ENCODE results near the genes ZNF217, CYP24A1 and MC3R.

DNA sequence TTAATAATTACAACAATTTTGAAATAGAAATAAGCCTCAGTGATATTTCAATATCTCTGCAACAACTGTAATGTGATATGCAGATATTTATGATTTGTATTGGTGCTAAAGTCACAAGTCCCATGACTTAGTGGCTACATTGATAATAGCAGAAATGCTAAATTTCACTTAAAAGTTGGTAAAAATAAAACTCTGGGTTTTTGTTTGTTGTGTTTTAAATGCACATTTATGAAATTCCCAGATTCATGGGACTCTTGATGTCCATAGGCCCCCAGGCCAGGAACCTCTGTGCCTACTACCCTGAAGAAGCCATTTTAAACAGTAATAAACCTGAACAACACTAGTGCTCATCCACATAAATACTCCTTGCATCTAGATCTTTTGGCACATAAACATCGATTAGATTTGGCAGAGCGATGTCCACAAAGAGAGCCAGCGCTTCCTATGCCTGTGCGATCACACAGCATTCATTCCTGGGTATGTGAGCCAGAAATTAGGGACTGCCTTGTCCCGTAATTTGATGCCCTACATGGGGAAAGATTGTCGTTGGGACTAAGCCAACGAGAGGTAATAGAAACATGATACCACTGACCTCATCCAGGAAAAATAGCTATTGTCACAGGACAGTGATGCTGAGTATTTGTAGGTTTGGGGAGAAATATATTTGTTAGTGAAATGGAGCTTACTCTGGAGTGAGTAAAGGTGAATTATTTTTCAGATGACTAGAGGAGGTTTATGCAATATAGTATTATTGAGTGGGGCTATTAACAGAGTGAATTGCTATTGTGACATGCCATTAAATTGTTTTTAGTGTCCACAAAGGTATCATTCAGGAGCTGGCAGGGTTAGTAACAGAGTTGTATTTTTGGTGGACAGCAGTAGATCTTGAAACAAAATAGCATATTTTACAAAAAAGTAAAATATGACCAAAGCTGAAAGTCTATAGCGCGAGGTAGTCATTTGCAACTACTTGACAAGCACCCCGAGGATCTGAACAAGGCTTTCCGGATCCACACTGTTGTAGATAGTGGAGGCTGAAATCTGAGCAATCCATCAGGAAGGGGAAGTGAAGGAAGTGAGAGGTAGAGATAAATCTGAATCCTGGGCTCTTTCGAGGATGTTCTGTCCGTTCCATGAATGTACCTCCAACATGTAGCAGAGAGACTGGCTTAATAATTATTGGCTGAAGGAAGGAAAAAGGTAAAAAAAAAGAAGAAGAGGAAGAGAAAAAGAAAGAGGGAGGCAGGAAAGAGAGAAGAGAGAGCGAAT is 154.1 kb downstream of the TSHZ2 start:
- PRO-cap: no peak
- RAMPAGE, long total RNA, 3 experiments: no peak in any of the 3 experiments

DNA sequence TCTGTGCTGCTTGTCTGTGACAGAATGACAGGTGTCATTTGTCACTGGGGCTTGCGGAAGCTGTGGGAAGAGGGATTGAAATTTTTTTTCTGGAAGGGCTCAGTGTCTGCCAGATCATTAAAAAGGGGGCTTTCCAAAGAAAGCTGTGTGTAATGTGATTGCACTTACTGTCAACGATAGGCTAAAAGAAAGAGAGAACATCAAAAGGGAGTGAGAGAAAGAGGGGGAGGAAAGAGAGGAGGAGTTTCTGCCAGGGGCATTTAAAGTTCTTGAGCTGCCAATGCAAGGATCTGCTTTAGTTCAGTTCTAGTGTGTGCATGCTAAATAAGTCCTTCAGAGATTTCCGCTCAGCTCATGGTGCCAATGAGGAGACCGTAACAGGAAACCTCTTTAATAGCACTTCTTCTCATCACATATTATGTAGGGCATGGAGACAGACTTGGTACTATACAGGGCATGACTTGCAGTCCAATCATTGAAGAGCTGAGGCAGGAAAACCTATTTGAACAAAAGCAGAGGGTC is 177.1 kb downstream of the TSHZ2 start:
- PRO-cap: no peak
- RAMPAGE, long total RNA, 3 experiments: no peak in any of the 3 experiments

- PRO-cap: bidirectional peak, plus-strand start at chr20:53162595, minus-strand start at chr20:53162443
- RAMPAGE, long total RNA, 3 experiments: no peak in any of the 3 experiments
These were observed 190.1 kb downstream of the TSHZ2 start for GRCh38 chr20:53162112-53162863.

DNA sequence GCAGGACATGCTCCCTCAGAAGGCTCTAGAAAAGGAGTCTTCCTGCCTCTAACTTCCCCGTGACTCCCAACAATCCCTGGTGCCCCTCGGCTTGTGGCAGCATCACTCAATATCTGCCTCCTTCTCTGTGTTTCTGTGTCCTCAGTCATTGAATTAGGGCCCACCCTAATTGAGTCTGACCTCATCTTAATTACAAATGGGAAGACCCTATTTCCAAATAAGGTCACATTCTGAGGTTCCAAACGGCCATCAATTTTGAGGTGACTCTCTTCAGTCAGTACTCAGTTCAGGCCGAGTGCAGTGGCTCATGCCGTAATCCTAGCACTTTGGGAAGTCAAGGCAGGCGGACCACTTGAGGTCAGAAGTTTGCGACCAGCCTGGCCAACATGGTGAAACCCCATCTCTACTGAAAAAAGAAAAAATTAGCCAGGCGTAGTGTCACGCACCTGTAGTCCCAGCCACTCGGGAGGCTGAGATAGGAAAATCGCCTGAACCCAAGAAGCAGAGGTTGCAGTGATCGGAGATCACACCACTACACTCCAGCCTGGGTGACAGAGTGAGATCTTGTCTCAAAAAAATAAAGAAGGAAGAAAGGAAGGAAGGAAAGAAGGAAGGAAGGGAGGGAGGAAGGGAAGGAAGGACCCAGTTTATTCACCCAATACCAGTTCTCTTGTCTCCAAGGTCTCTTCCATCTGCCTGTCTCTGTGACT is 221.6 kb downstream of the ZNF217 start:
- PRO-cap: no peak
- RAMPAGE, long total RNA, 3 experiments: no peak in any of the 3 experiments

DNA sequence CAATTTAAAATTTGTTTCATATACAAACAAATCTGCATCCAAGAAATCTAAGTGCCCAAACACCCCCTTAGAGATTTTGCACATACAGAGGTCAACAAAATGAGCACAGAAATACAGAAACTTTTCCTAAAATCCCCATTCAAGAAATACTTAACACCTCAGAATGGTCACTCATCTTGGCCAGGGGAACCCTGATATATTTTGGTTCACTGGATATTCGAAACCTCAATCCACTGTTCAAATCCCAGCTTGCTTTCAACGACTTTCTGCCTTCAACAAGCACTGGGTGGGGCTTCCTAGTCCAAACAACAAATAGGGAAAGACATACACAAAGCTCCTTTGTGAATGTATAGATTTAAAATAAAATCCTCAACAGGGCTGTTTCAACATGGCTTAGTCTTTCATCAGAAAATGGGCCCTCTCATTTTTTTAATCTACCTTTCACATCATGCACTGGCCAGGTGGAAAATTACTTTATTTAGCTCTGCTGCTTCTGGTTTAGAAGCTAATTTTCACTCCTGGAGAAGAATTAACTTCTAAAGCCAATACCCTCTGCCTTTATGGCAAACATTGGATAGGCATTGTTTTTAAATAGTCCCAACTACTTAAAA is 9.9 kb downstream of the ZNF217 start:
- PRO-cap: no peak
- RAMPAGE, long total RNA, 3 experiments: no peak in any of the 3 experiments

DNA sequence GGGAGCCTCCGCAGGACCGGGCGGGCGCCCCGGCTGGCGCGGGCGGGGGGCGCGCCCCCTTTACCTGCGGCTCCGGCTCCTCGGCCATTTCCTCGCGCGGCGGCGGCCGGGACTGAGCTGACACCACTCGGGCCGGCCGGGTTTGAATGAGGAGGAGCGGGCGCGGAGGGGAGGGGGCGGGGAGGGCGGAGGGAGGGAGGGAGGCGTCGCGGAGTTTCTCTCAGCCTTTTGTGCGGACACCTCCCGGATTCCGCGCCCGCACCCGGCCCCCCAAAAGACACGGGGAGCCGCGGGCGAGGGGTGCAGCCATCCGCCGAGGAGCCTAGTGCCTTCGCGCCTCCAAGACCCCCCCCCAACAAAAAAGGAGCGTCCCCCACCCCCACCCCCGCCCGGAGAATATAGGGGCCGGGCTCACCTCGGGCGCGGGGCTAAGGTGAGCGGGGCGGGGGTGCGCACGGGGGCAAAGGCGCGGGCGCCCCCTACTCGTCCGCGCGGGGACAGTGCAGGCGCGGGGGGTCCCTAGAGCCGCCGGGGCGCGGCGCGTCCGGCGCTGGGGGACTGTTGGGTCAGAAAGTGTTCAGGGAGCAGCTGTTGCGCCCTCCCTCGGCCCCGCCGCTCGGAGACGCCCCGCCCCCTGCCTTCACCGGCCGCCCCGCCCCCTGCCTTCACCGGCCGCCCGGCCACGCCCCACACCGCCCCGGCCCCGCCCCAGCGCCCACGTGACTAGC is at the start of gene ZNF217:
Gene ZNF217, minus strand, starts transcription at position 148 of the 728 bp plus-strand sequence.
- PRO-cap: bidirectional peak, plus-strand start at position 280 of the sequence, minus-strand start at position 144 of the sequence; bidirectional peak, plus-strand start outside the sequence, minus-strand start at position 618 of the sequence
- RAMPAGE, long total RNA, 3 experiments: no peak in any of the 3 experiments

DNA sequence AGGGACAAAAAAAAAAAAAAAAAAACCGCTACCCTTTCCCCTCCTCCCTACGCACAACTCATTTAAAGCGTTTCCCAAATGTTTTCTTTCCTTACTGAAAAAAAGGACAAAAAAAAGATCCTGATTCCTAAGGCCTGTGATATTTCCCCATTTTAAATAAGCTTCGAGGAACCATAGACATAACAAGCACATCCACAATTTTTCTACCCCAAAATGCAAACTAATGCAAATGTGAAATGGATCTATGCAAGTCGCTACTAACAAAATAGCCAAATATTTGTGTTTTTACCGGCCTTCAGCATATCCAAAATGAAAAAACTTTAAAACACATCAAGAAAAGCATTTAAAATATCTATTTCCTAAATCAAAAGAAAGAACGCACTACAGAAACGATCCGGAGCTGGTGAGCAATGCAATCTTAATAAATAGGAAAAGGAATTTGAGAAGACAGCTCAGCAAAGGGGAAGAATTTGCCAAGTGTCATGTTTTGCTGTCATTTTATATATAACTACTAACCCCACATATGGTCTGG is 1.5 kb upstream of the ZNF217 start:
- PRO-cap: no peak
- RAMPAGE, long total RNA, 3 experiments: no peak in any of the 3 experiments

- PRO-cap: no peak
- RAMPAGE, long total RNA, 3 experiments: no peak in any of the 3 experiments
These were observed 15.0 kb upstream of the ZNF217 start for GRCh38 chr20:53608236-53609396.

DNA sequence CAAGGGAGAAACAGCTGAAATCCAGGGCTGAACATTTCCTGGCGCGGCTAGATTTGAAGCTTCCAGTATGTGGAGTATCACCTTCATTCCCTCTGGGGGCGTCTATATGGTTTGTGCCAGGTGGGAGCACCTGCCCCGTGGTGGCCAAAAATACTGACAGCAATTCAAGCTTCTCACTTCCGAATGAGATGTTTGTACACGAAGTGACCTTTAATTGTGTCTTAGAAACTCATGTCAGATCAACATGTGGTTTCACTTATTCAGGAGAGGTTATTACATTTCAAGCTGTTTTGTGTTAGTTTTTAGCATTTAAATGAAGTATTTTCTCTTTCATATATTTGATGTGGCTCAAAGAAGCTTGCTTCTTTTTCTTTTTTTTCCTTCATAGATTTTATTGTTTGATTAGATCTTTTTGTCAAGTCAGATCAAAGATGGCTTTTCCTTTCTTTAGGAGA is 67.4 kb upstream of the ZNF217 start:
- PRO-cap: no peak
- RAMPAGE, long total RNA, 3 experiments: no peak in any of the 3 experiments

DNA sequence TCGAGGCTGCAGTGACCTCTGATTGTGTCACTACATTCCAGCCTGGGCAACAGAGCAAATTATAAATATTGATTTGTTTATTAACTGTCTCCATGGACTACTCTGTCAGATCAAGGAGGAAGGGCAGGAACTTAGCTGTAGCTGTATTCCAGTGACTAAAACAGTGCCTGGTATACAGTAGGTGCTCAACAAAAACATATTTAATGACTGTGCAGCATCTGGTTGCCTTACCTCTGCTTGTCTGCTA is 117.7 kb upstream of the ZNF217 start:
- PRO-cap: no peak
- RAMPAGE, long total RNA, 3 experiments: no peak in any of the 3 experiments

DNA sequence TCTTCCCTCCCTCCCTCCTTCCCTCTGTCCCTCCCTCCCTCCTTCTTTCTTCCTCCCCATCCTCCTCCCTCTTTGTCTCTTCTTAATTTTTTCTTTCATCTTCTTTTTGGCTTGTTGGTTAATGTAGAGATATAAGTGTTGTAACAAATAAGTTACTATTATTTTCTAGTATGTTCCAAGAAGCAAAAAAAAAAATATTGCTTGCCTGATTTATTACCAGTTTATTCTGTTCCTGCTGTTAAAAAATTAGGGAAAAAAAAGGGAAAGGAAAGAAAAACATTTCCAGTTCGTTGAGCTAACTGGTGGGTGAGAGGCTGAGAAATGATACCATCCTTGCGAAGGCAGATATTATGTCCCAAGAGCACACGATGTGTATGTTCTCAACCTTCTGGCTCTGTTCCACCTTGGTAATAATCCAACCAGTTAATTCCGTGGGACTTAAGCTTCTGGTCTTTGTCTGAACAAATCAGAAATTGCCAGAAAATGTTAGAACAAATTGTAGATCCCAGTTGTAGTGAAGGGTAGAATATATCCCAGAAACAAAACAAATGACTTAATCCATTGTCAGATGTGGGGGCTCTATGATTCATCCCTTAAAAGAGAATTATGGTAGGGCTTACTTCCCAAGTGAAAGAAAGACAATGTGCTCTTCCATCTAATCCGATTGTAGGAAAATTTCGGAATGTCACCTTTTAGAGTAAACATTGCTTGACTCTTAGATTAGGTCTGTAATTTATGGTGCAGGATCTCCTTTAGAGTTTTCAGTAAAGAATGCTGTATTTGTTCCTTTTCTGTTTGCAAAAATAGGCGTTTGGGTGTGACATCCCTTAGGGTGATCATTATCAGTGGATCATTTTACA is 234.3 kb upstream of the ZNF217 start:
- PRO-cap: bidirectional peak, plus-strand start at position 556 of the sequence, minus-strand start at position 326 of the sequence
- RAMPAGE, long total RNA, 3 experiments: no peak in any of the 3 experiments

GRCh38 chr20:53900220-53901028 is 170.0 kb downstream of the BCAS1 start:
- PRO-cap: no peak
- RAMPAGE, long total RNA, 3 experiments: no peak in any of the 3 experiments

DNA sequence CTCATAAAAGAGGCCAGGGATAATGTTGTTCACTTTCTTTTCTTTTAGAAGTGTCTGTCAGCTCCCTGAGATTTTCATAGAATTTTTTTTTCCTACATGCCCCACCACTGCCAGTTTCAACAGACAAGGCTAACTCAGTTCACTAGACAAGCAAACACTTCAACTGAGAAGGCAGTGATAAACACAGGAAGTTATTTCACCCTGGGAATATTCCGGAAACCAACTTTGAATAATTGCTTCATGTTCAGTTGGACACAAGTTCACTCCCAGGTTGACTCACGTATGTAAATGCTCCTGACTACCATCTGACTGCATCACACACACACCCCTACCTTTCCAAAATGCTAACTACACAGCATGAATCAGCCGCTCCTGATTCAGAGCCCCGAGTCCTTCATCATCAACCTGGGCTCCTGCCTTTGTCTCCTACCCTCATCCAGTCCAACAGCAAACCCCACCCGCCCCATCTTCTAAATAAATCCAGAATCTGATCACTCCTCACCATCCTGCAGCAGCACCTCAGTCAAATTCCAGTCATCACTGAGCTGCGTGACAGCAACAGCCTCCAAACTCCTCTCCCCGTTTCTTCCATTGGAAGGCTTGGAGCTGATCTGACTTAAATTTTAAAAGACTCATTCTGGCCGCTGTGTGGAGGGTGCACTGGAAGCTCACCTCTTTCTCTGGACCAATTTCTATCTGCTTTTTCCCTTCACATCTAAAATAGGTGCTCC is 143.7 kb downstream of the BCAS1 start:
- PRO-cap: no peak
- RAMPAGE, long total RNA, 3 experiments: no peak in any of the 3 experiments

DNA sequence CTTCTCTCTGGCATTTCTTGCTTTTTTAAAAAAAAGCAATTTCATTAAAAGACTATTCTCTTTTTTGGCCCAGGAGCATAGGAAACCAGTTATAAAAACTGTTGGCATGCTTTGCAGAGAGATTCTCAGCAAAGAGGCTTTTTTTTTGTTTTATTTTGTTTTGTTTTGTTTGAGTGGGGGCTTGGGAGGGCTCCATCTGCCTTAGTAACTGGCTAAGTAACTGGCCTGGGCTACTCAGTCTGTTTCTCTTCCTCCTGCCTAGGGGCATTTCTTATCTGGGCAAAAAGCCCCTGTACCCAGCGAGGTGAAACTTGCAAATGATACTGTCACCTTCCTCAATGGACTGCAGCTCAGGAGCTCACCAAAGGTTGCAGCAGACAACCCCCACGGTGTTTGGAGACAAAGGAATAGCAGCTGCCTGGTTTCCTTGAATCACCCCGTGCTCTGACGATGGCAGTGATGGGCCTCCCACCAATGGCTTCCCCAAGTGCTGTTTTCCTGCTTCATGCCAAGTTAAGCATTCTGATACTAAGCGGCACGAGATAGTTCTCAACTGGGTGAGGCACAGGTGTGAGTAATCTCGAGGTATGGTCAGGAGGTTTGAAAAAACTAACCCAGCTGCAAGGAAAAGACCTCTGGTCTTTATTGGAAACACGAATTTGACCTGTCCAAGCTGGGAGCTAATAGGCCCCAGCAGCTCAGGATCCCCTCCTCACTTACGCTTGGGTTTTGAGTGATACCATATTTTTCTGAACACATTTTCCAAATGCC is 128.3 kb downstream of the BCAS1 start:
- PRO-cap: no peak
- RAMPAGE, long total RNA, 3 experiments: no peak in any of the 3 experiments

DNA sequence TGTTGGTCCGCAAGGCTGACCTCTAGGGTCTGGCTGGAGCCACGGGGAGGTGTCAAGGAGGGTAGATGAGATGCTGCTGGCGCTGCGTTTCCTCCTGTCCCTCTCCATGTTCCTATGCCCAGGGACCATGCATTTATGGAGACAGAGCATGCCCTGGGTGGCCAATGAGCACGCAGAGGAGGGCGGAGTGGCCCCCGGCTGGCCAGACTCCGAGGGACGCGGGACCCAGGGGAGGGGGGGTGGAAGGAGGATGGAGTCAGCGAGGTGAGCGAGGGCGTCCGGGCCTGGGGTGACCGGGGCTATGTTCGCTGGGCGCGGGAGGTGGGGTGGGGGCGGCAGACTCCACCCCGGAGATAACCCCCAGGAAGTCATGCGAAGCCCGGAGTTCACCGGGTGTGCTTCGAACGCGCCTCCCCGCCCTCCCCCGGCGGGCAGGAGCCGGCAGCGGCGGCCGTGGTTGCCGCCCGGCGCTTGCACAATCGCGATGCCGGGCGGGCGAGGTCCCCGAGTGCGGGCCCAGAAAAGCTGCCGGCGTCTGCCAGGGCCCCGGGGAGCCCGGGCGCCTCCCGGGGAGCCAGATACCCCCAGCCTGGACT is at the start of gene CYP24A1:
Gene CYP24A1, minus strand, starts transcription at position 108 of the 596 bp plus-strand sequence.
- PRO-cap: no peak
- RAMPAGE, long total RNA, 3 experiments: no peak in any of the 3 experiments

- PRO-cap: no peak
- RAMPAGE, long total RNA, 3 experiments: no peak in any of the 3 experiments
These were observed 13.6 kb downstream of the PFDN4 start for GRCh38 chr20:54221509-54221881.

DNA sequence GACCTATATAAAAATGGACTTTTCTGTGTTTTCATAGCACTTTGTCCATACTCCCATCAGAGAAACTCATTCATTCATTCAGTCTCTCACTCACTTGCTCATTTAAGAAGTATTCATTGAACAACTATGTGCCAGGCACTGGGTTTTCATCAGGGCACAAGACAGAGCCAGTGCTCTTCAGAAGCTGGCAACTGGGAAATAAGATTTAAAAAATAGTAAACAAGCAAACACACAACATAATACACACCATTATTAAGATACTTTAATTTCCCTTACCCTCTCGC is 65.5 kb upstream of the DOK5 start:
- PRO-cap: no peak
- RAMPAGE, long total RNA, 3 experiments: no peak in any of the 3 experiments

DNA sequence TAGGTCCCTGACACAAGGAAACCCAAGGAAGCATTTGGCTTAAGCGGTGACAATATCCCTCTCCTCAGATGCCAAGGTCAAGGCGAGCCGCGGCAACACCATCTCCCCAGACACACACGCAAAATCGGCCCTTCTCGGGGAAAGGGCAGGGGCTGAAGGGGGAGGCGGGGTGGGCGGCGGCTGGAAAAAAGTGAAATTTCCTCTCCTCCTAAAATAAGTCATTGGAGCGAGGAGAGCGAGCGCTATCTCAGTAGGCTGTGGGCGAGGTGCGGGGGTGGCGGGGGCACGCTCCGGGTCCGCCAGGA is 329 bp upstream of the DOK5 start:
- PRO-cap: no peak
- RAMPAGE, long total RNA, 3 experiments: no peak in any of the 3 experiments

- PRO-cap: no peak
- RAMPAGE, long total RNA, 3 experiments: no peak in any of the 3 experiments
These were observed at the start of gene MC3R for GRCh38 chr20:56248549-56248934. Gene MC3R (plus strand): TSS chr20:56248732.

DNA sequence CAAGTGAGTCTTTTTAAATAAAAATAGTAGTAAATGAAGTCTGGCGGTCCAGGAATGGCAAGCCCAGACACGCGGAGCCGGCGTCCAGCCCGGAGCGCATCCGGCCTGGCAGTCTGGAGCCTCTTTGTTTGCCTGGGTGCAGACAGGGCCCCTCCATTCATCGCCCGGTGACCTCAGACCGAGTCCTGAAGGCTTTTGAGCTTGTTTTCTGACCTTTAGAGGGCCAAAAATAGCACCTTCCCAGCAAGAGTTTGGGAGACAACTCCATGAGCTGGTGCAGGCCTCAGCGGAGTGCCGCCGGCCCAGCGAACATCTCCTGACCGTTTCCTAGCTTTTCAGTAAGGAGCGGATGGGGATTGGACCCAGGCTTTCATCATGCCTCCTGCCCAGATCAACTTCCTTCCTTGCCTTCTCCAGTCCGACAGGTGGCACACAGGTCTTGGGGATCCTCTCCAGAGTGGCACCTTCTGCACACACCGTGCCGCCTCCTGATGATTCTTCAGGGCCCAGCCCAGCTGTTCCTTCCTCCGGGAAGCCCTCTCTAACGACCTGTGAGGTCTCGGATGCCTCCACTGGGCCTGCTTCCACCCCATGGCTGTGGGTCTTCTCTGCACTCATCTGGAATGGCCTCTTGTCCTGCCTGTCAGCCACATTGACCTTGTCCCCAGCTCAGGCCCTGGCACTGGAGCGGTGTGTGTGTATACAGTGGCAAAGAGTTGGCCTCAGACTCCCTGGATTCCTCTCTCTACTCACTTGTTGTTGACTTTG is 1.2 kb downstream of the FAM210B start:
- PRO-cap: unidirectional peak, minus-strand start at position 115 of the sequence
- RAMPAGE, long total RNA, 3 experiments: no peak in any of the 3 experiments

Data from tibial nerve (tissue), 3 donors.